AG09319 (cell line): ENCODE results near the genes ASS1 and QRFP.

DNA sequence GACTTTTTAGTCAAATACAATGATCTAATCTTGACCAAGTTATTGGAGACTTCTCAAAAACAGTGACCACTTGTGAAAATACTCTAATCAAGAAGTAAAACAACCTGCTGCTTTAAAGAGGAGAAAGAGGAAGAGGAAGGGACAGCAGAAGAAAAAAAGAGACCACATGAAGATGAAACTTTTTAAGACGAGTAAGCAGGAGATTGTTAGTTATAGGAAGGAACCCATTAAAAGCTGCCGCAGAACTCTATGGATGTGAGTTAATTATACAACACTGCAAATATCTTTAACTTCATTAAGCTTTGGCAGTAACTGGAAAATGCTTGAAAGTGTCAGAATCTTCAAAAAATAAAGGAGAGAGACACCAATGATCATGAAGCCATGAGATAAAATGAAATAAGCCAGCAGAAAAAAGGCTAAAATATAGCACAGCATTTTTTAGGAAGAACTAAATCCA lies 2.4 kb upstream of the FNBP1 start:
- RRBS, result no CpG with 5 or more reads among the region's 2 CpGs

DNA sequence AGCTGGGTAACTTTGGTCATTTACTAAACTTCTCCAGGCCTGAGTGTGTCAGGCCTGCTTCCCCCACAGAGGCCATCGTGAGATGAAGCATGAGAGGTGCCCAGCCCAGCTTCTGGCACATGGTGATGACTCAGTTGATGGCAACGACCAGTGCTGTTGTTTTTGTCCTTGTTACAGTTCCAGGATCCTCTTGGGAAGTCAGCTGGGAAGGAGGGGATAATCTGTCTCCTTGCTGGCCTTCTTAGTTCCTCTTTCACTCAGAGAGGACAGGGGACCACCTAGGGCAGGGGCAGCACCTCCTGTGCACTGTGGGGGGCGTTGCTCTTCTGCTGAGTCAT lies 54.1 kb upstream of the NCS1 start:
- RRBS, result no CpG with 5 or more reads among the region's 3 CpGs

GRCh38 chr9:130232916-130233666 lies 32.5 kb upstream of the HMCN2 start:
- RRBS, result 43% methylated on average over 2 of the region's 27 CpGs

- RRBS, result no CpG with 5 or more reads among the region's 43 CpGs
Observed at GRCh38 chr9:130266179-130267025, 842 bp downstream of the HMCN2 start.

DNA sequence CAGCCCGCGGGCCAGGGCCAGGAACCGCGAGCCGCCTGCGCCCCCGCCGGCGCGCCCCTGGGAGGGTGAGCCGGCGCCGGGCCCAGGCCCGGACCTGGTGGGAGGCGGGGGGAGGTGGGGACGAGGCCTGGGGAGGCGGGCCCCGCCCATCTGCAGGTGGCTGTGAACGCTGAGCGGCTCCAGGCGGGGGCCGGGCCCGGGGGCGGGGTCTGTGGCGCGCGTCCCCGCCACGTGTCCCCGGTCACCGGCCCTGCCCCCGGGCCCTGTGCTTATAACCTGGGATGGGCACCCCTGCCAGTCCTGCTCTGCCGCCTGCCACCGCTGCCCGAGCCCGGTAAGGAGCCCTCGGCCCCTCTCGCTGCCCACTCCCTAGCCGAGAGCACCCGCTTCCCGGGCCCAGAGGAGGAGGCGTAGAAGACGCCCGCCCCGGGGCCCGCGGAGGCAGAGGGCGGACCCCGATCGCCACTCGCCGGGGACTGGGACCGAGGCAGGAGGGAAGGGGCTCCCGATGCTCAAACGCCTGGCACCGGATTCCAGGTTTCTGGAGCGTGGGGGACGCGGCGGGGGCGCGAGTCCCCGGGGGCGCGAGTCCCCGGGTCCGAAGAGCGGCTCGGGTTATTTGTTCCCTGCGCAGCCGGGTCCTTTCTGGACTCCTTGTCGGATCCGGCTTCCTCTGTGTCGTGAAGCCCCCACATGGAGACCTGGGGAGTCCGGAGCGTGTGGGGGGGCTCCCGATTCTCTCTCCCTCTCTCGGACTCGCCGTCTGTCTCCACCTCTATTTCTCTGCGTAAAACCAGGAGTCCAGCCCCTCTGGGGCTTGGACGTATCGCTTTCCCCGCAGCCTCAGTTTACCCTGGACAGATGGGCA lies at the start of gene ASS1:
ASS1 (plus strand) TSS at position 300 of the 868 bp plus-strand sequence.
- RRBS, result 1% methylated on average over 37 of the region's 84 CpGs

DNA sequence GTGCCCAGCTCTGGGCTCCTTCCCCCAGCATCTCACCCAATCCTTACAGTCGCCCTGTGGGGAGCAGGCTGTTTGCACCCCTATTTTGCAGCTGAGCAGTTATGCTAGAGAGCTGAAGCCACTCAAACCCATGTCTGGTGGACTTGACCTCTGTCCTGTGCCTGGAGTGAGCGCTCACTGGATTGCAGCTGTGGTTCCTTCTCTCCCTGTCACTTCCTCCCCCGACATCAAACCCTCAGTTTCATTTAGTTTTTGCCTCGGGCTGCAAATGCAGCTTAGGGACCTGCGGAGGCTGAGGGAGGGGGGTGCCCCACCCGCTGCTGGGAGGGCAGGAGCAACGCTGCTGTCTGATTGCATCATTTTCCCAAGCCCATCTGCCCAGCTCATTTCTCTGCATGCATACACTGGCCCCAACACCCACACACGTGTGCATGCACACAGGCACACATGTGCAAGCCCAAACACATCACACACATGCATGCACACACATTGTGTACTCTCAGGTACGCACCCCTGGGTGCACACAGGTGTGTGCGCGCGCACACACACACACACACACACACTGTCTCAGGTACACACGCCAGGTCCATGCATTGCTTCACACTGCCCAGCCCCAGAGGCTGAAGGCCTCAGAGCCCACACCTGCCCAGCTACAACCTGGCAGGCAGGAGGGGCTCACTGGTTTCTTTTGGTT lies 3.3 kb downstream of the ASS1 start:
- RRBS, result no CpG with 5 or more reads among the region's 13 CpGs

GRCh38 chr9:130451617-130452368 lies 7.0 kb downstream of the ASS1 start:
- RRBS, result no CpG with 5 or more reads among the region's 21 CpGs

GRCh38 chr9:130578739-130579331 lies 542 bp upstream of the FUBP3 start:
- RRBS, result no CpG with 5 or more reads among the region's 20 CpGs

GRCh38 chr9:130595253-130595784 lies 15.9 kb downstream of the FUBP3 start:
- RRBS, result no CpG with 5 or more reads among the region's 4 CpGs

DNA sequence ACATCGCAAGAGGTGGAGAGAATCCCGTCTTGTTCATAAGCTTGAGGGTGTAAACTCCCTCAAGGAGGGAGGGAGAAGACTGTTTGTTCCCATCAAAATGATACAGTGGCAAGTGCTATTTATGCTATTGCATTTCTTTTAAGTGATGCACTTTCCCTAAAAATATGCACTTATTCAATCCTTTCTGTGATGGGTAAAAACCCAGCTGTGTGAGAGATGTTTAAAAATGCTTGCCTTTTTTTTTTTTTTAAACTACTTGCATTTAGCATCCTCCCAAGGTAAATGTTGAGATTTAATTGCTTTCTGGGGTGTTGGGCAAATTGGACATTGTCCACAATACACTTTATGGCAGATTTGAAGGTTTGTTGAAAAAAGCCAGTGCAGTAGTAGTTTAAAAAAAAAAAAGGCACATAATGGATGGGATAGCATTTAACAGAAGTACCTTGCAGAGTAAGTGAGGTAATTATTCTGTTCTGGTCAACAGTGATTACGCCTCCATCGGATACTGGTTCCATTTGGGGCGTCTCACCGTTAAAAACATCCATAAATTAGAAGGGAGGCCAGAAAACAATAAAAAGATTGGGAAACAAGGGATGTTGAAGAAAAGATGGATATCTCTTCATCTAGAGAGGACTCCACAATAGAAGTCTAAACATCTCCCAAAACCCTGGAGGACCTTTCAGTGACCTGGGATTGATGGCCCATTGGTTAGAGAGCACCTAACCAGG lies 32.2 kb downstream of the FUBP3 start:
- RRBS, result no CpG with 5 or more reads among the region's 6 CpGs

DNA sequence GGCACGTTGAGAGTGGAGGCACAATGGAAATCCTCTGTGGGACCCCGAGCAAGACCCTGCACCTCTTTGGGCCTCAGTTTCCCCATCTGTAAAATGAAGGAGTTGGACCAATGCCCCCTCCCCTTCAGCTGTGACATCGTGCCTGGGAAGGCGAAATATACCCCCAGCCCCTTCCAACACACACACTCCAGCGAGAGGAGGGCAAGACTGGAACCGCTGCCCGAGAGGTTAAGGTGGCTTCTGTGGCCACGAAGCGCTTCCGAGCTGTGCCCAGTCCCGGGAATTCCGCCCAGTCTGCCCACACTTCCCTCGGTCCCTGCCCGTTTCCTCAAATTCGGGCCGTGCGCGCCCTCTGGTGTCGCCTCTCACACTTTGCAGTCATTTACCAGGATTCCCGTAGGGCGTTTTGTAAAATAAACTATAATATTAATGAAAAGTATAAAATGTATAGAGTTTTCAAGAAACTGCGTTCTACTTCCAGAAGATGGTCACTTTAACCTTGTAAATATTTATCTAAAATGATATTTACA lies 11.2 kb upstream of the EXOSC2 start:
- RRBS, result no CpG with 5 or more reads among the region's 22 CpGs

DNA sequence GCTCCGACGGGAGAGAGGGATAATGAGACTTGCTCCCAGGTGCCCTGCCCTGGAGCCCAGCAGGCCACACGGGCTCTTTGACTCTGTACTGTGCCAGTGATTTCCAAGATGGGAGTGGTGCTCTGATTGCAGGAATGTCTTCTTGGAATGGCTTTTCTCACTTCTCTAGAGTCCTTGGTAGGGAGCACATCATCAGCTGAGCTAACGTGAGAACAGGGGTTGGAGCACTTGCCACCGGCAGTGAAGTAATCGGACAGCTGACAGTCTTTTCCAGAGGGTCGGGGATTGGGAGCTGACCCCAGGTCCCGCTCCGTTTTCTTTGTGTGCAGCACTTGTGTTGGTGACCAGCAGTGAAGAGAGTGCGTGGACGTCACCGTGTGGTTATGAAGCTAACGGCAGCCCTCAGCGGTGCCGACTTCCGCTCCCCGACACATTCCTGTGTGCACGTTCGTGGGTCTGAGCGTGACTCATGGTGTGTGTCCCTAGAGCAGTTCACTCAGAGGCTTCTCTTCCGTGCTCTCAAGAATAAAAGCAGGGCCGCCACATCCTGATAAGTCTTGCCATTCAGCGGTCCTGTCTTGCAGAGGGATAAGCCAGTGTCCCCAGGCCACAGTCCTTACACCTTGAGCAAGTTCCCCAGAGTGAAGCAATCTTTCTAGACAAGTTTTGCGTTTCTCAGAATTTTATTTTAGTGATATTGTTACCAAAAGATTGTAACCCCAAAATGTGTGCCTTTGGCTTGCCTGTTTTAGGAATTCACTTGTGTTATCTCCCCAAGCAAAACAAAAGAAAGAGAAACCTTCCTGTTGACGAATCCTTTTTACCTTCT lies 25.7 kb downstream of the ABL1 start:
- RRBS, result no CpG with 5 or more reads among the region's 25 CpGs

DNA sequence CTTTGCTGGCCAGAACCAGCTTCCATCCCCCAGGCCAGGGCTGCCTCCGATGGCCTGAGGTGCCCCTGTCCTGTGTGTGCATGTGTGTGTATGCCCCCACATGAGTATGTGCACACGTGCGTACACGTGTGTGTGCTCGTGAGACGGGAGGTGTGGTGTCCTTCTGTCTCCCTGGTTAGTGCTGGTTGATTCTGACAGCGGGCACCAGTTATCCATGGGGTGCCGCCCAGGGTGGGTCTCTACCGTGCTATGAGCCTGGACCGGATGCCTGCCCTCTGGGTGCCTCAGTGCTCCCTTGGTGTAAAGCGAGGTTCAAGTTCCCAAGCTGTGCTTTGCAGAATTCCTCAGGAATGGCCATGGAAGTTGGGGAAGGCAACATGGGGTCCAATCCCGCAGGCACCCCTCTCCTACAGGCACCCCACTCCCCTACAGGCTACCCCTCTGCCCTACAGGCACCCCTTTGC lies at the start of gene QRFP:
QRFP (minus strand) TSS at position 75 of the 464 bp plus-strand sequence.
- RRBS, result no CpG with 5 or more reads among the region's 12 CpGs

DNA sequence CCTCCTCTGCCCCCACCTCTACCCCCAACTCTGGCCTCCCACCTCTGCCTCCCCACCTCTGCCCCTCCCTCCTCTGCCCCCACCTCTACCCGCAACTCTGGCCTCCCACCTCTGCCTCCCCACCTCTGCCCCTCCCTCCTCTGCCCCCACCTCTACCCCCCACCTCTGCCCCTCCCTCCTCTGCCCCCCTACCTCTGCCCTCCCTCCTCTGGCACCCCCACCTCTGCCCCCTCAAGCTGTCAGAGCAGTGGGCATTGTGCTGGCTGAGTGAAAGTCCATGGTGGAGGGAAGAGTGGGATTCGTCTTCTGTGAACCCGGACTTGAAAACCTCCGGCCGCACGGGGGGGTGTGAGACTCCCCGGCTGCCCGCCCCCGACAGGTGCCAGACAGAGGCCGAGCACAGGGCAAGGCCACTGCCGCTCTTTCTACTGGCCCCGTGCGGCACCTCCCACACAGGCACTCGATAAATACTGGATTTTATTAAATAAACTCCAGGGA lies 2.4 kb upstream of the QRFP start:
- RRBS, result no CpG with 5 or more reads among the region's 14 CpGs

DNA sequence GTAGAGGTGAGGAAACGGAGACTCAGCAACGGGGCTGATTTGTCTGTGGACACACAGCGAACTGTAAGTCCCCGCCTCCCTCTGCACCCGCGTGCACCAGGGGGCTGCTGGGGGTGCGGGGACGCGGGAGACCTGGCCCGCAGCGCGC lies 1.0 kb downstream of the FIBCD1 start:
- RRBS, result no CpG with 5 or more reads among the region's 12 CpGs

DNA sequence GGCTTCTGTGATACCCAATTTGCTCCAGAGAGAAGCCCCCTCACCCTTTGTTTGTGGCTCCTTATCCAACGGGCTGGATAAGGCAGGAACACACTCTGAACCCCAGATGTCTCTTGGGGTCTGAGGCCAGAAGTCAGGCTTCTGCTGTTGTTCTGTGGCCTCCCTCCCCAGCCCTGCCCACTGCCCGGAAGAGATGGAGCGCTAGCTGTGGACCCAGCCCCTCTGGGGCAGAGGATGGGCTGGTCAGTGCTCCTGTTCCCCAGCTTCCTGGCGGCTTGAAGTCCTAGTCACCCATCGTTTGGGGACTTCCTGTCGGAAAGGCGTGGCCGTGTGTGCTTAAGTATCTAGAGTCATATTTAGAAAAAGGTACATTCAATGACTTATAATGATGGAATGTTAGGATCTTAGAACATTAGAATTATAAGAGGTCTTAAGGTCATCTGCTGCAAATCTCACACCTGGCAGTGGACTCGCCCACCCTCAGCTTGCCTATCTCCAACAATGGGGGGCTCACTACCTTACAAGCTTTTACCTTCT lies 13.6 kb upstream of the AIF1L start:
- RRBS, result no CpG with 5 or more reads among the region's 9 CpGs

DNA sequence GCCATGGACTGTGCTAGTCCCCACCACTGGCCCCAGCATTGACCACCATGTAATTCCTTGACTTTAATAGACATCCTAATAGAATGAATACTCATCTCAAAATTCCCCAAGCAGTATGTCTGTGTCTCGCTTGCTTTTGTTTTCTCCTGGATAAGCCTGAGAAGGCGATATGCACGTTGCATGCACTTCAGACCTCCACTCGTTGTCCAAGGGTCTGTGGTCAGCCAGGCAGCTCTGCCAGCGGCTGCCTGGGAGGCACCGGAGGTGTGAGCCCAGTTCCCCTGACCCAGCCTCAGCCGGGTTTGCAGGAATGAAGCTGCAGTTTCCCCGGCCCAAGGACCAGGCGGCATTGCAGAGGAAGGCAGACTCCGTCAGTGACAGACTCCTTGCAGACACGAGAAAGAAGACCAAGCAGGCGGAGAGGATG lies 11.1 kb upstream of the AIF1L start:
- RRBS, result no CpG with 5 or more reads among the region's 12 CpGs

GRCh38 chr9:131094637-131095077 lies 1.7 kb upstream of the AIF1L start:
- RRBS, result no CpG with 5 or more reads among the region's 12 CpGs

DNA sequence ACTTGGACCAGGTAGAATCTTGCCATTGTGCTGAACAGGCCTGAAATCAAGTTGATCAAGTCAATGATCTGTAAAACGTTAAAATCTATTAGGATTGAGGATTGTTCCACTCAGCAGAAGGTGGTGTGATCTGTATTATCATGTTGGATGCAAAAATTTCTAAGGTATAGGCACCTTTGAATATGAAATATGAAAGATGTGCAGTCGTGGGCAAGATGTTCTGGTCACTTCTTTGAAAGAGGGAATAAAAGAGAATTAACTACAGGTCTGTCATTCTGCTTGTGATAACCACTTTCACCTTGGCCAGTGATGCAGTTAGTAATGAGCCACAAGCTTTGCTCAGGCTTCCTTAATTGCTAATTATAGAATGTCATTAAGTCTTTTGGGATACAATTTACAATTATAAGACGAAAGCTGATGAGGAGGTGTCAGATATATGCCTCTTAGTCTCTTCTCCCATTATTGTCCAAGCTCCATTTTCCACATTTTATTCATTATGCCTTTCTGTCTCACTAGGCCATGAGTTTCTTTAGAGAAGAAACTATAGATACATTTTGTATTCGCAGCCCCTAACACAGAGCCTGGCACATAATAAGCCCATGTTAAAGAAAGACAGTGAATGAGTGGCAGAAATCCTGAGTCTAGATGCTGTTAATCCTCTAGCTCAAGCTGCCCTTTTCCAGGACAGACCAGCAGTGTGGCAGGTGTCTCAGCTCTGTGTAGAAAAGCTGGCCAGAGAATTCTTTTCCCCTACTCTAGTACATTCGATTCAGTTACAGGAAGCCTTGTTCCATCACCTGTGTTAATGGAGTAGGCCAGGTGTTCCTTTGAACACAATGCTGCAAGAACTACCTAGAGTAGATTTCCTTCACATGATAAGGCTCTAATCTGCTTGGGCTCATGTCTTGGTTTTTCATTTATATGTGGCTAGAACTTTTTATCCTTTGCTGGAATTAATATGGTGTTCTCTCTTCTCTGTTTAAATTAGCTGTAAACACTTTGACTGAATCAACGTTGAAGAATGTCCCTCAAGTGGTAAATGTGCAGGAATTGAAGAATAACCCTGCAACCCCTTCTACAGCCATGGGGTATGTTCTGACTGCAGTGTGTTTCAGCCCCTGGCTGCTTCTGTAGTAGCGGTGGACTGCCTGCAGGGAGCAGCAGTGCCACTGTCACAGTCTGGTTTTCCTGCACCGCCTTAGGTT lies 52.3 kb downstream of the NUP214 start:
- RRBS, result no CpG with 5 or more reads among the region's 8 CpGs

DNA sequence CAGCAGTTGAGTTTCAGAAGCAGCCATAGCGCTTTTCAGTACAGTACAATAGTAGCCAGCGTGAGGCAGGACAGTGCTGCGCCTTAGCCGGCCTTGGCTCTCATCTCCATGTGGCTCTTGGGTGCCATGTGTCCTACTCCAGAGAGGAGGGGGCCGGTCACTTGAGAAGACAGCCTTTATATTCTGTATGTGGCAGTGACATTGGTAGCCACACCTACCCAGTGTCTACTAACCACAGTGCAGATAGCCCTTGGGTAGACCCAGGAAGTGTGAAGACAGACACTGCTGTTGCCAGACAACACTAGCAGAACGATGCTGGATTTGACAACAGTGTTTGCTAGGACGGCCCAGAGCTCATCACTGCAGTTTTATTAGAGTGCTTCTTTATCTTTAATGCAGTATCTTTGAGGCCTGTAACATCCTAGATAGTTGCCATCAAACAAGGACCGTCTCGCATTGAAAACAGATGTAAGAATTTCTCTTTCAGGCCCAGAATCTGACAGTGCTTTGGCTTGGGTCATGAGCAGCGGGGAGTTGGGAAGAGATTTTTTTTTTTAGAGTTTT lies 42.2 kb downstream of the FAM78A start:
- RRBS, result 83% methylated on average over 1 of the region's 10 CpGs